Stomach (tissue), 7 donors: ENCODE data around the genes B3GNT2 and MDH1.

DNA sequence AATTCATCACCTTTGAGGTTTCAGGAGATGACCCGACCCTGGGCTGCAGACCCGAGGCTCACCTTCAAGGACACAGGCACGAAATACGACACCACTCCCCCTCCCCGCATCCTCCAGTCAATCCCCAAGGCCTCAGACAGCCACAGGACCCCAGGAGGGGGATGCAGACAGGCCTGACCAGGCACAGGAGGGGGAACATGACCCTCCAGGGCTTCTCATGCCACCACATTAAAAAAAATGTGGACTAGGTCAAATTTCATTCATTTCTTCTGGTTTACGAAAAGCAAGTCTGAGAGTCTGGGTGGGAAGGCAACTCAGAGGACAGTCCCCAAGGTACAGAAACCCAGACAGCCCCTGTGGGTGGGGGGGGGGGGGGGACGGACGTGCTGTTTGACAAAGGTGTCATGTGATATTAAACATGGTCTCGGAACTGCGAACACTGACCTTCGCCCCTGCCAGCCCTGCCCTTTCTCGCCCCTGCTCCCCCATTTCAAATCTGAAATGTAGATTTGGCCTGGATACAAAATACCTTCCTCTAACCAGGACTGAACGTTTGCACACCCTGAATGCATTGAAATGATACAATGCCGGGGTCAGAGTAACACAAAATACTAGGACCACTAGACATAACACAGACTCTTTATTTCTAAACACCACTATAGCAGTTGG lies 142.8 kb downstream of the BCL11A start:
- PRO-cap, result no peak
- RAMPAGE, long total RNA, 5 experiments, result no peak in any of the 5 experiments
- RRBS, result no CpG with 5 or more reads among the region's 14 CpGs

GRCh38 chr2:60439017-60439959 lies 114.2 kb downstream of the BCL11A start:
- PRO-cap, result no peak
- RAMPAGE, long total RNA, 5 experiments, result no peak in any of the 5 experiments
- RRBS, result 42% methylated on average over 7 of the region's 21 CpGs

GRCh38 chr2:60533070-60533289 lies 20.5 kb downstream of the BCL11A start:
- PRO-cap, result no peak
- RAMPAGE, long total RNA, 5 experiments, result no peak in any of the 5 experiments
- RRBS, result no CpG with 5 or more reads among the region's 2 CpGs

- PRO-cap, result no peak
- RAMPAGE, long total RNA, 5 experiments, result start-site peak on the minus strand in 1 of 5 experiments, at chr2:60545664-60546166 at its widest, 5 reads per replicate
- RRBS, result no CpG with 5 or more reads among the region's 12 CpGs
Observed at GRCh38 chr2:60545673-60546437, 7.6 kb downstream of the BCL11A start.

DNA sequence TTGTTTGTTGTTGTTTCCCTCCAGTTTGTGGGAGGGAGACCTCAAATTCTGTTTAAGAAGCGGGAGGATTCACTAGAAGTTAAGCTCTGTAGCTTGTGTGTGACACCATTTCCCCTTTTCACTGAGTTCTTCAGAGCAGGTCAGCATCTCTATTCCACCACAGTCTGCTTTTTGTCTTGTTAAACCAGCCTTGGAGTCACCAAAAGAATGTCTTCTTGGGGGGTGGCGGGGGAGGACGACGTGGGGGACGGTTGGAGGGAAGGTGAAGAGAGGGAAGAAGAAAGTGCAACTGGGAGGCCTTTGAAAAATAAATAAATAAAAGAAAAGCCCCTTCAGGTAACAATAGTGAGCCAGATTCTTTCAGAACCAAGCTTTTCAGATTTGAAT lies 2.4 kb upstream of the BCL11A start:
- PRO-cap, result no peak
- RAMPAGE, long total RNA, 5 experiments, result no peak in any of the 5 experiments
- RRBS, result no CpG with 5 or more reads among the region's 5 CpGs

DNA sequence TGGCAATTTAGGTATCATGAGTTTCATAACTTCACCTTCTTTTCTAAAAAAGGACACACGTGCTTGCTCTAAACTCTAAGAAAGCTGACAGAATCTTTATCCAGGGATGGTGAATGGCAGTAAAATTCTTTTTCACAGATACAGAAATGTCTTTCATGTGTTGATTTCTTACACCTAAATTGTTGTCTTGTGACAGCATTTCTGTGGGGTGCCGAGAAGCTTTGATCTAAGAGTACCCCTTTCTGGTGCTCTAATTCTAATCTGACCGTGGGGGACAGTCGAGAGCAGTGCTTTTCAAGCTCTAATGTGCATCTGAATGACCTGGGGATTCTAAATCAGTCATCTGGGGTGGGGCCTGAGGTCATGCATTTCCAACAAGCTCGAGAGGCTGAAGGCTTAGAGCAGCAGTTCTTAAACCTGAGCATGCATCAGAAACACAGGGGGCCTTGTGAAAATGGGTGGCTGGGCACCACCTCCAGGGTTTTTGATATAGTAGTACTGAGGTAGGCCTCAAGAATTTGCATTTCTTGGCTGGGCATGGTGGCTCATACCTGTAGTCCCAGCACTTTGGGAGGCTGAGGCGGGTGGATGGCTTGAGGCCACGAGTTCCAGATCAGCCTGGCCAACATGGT lies 42.0 kb upstream of the REL start:
- PRO-cap, result no peak
- RAMPAGE, long total RNA, 5 experiments, result no peak in any of the 5 experiments
- RRBS, result no CpG with 5 or more reads among the region's 7 CpGs

- PRO-cap, result no peak
- RAMPAGE, long total RNA, 5 experiments, result no peak in any of the 5 experiments
- RRBS, result no CpG with 5 or more reads among the region's 3 CpGs
Observed at GRCh38 chr2:60899525-60899856, 18.1 kb downstream of the REL start.

- PRO-cap, result no peak
- RAMPAGE, long total RNA, 5 experiments, result no peak in any of the 5 experiments
- RRBS, result no CpG with 5 or more reads among the region's 4 CpGs
Observed at GRCh38 chr2:61200176-61200807, 38.3 kb downstream of the C2orf74 start.

- PRO-cap, result no peak
- RAMPAGE, long total RNA, 5 experiments, result no peak in any of the 5 experiments
- RRBS, result no CpG with 5 or more reads among the region's 15 CpGs
Observed at GRCh38 chr2:61482276-61483542, 11.8 kb upstream of the USP34 start.

DNA sequence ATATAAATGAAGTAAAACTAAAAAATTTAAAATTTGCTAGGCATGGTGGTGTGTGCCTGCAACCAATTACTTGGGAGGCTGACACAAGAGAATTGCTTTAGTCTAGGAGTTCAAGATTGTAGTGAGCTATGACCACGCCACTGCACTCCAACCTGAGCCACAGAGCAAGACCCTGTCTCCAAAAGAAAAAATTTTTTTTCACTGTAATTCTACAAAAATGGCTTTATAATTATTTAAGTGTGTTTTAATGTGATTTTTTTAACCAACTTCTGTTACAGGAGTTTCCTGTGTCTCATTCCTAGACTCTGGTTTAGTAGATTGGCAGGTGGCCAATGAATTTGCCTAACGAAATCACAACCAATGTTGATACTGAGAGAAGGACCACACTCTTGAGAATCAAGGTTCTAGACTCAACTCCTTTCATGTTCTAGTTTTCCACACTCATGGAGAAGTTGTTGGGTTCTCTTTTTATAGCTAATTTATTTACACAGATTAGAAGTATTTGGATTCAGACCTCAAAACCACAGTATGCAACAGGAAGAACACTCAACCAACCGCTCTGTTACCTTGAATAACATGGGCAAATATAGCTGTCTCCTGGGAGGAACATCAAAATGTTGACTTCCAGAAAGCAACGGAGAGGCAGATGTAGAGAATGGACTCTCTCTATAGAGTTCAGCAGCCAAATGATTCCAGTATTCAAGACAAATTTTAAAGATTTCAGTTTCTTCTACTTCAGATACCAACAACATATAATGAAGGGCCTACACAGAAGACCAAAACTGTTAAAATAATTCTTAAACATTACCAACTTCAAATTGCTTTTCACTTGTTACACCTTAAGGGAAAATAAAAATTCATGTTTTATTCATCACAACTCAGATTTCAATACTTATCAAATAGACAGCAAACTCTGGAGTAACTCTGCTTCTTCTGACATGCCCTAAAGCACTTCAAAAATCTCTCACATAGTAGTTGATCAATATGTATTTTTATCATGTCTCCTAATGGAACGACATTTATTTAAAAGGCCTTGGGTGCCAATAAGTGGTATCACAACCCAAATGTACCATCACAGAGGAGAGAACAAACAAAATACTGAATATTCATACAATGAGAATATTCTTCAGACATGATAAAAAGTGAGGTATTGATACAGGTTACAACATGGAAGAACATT lies 22.8 kb upstream of the USP34 start:
- PRO-cap, result no peak
- RAMPAGE, long total RNA, 5 experiments, result start-site peak on the minus strand in 1 of 5 experiments, centred at position 713 of the sequence, 27 reads per replicate
- RRBS, result no CpG with 5 or more reads among the region's 5 CpGs

- PRO-cap, result no peak
- RAMPAGE, long total RNA, 5 experiments, result start-site peak on the minus strand in 3 of 5 experiments, at chr2:61533773-61533902 at its widest, 14 to 43 reads per replicate
- RRBS, result no CpG with 5 or more reads among the region's 1 CpG
Observed at GRCh38 chr2:61533710-61534059, 4.5 kb downstream of the XPO1 start.

DNA sequence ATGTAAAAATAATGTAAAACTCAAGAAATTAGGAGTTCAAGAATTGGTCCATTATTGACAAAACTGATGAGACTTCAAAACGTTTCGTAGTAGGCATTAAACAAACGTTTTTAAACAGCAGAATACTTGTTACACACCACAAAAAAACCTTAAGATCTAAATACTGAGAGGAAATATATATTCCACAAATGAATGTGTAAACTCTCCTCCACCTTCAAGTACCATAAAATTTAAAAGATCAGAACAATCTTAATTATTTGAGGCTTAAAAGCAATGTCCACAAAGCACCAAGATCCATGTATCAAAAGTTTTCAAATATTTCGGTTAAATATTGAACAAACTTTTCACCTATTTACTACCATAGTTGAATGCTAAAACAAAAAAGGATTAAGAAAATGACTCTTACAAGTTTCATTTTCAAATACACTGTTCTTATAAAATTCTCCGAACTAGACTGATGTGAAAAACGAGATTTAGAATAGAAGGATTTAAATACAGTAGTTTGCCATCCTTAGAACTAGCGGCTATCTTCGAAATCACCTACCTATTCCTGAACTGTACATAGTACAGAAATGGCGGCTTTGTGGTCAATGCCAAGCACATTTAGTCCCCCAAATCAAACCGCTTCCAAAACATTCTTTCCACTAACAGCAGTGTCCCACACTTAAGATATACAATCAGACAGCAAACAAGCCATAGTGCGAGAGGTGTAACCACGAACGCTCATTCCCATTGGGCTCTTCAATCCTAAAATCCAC lies 2.3 kb downstream of the XPO1 start:
- PRO-cap, result unidirectional peak, plus-strand start at position 696 of the sequence
- RAMPAGE, long total RNA, 5 experiments, result no peak in any of the 5 experiments
- RRBS, result no CpG with 5 or more reads among the region's 13 CpGs

- PRO-cap, result unidirectional peak, plus-strand start at chr2:61713751
- RAMPAGE, long total RNA, 5 experiments, result no peak in any of the 5 experiments
- RRBS, result no CpG with 5 or more reads among the region's 7 CpGs
Observed at GRCh38 chr2:61713335-61714042, 140.4 kb downstream of the FAM161A start.

DNA sequence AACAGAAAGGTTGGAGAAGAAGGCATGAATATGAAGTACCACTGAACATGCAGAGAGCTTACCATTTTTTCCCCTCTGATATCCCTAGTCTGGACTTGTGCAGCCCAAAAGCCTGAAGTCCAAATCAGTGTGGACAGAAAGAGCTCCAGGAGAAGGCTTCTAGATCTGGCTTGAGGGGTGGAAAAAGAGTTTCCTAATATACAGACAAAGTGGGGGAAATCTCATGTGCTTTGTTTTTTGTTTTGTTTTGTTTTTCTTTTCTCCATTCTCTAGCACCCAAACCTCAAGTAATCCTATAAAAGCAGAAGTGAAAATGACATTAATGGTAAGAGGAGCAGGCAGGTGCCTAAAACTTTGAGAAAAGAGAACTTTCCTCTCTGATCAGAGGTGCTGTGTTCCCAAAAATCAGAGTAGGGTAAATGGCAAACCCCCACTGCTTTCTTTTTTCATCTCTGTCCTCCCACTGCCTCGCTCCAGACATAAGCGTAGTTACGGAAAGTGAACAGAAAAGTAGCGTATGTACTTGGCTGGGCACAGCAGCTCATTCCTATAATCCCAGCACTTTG lies 77.9 kb downstream of the FAM161A start:
- PRO-cap, result no peak
- RAMPAGE, long total RNA, 5 experiments, result no peak in any of the 5 experiments
- RRBS, result no CpG with 5 or more reads among the region's 4 CpGs

GRCh38 chr2:62196056-62196239 lies at the start of gene B3GNT2:
TSS of gene B3GNT2 (plus strand) at chr2:62196115.
- PRO-cap, result bidirectional peak, plus-strand start at chr2:62196125, minus-strand start at chr2:62195978
- RAMPAGE, long total RNA, 5 experiments, result start-site peak on the plus strand in 1 of 5 experiments, at chr2:62196081-62196337 at its widest, 10 reads per replicate
- RRBS, result 2% methylated on average over 11 of the region's 25 CpGs

DNA sequence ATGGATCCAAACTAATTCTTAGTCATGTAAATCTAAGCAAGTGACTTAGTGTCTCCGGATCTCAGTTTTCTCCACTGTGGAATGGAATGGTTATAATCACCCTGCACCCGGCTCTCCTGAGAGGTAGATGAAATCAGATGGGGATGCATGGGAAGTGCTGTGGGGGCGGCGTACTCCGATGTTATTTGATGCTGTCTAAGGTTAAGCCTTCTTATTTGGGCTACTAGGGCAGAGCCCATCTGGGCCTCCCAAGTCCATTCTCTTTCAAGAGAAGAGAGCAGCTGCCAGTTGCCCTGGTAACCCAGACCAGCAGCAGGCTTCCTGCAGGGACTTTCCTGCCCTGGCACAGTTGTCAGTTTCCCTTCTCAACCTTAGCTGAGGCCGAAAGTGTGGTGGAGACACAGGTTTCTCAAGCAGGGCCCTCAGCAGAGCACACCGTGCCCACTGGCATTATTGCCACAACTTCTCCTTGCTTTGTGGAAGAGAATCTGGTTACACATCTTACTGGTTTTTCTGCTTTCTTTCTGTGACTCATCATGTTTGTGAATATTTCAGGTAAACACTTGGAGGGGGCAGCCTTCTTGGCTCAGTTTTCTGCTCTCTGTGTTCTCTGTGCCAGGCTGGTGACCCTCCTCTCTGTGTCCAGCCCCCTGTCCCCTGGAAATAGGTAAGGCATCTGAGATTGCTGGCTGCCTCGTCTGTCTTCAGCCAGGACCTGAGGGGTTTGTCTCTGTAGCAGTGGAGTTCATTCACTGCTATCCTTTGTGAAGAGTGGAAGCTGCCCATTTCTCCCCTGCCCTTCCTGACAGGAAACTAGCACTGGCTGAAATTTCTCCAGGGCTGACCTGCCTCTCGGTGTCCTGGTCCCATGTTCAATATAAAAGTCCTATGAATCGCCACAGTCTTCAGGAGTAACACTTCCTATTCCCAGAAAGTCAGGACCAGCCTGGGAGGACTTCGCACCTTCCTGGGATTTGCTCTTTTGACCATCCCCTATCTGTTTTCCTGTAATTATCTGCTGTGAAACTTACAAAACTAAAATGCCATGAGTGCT lies 111.0 kb downstream of the B3GNT2 start:
- PRO-cap, result unidirectional peak, plus-strand start at position 374 of the sequence
- RAMPAGE, long total RNA, 5 experiments, result no peak in any of the 5 experiments
- RRBS, result no CpG with 5 or more reads among the region's 11 CpGs

GRCh38 chr2:62461461-62462197 lies 44.4 kb downstream of the TMEM17 start:
- PRO-cap, result no peak
- RAMPAGE, long total RNA, 5 experiments, result no peak in any of the 5 experiments
- RRBS, result no CpG with 5 or more reads among the region's 8 CpGs

DNA sequence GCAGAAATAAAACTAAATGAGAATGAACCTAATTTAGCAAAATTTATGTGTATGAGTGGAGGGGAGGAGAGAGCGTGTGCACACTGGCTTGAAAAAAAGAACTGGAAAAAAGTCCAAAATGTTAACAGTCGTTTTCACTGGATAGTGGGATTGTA lies 607 bp upstream of the TMEM17 start:
- PRO-cap, result no peak
- RAMPAGE, long total RNA, 5 experiments, result no peak in any of the 5 experiments
- RRBS, result no CpG with 5 or more reads among the region's 2 CpGs

- PRO-cap, result unidirectional peak, minus-strand start at chr2:62992940
- RAMPAGE, long total RNA, 5 experiments, result no peak in any of the 5 experiments
- RRBS, result no CpG with 5 or more reads among the region's 3 CpGs
Observed at GRCh38 chr2:62992557-62993229, 57.9 kb upstream of the OTX1 start.

DNA sequence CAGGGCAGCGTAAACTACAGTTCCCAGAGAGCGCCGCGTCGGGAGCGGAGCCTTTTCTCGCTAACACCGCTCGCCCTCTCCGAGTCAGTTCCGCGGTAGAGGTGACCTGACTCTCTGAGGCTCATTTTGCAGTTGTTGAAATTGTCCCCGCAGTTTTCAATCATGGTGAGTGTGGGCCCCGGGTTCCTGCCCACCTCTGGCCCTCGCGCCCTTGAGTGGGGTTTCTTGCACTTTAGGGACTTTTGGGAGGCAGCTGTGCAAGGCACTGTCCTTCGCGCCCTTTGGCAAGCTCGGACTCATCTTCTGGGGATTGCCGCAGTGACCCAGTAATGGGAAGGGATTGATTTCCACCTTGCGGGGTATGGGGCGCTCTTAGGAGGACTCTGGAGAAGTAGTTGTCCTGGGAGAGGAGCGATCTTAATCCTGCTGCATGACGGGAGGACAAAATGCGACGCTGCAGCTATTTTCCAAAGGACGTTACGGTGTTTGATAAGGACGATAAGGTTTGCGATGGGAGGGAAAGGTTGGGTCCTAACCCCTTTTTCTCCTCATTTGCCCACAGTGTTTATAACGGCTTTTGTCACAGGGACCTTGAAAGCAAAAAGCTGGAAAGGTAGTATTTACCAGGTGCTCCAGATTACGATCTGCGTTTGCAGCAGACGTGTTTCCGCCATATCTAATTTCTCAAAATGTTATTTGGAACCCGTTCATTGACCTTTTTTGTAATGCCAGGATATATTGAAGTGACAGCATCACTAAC lies at the start of gene MDH1:
TSS of gene MDH1 (plus strand) at position 82 of the 760 bp plus-strand sequence.
- PRO-cap, result bidirectional peak, plus-strand start at position 87 of the sequence, minus-strand start outside the sequence
- RAMPAGE, long total RNA, 5 experiments, result start-site peak on the plus strand in 5 of 5 experiments, centred at positions 105 to 117 of the sequence, 122 to 2,098 reads per replicate
- RRBS, result no CpG with 5 or more reads among the region's 36 CpGs